Fallopian tube (tissue), 1 donor: ENCODE measurements around a stretch of chr12.

- PRO-cap: no peak
Observed at GRCh38 chr12:91745-92210, 25.2 kb downstream of the IQSEC3 start.

- PRO-cap: no peak
Observed at GRCh38 chr12:106173-106835, 39.7 kb downstream of the IQSEC3 start.

DNA sequence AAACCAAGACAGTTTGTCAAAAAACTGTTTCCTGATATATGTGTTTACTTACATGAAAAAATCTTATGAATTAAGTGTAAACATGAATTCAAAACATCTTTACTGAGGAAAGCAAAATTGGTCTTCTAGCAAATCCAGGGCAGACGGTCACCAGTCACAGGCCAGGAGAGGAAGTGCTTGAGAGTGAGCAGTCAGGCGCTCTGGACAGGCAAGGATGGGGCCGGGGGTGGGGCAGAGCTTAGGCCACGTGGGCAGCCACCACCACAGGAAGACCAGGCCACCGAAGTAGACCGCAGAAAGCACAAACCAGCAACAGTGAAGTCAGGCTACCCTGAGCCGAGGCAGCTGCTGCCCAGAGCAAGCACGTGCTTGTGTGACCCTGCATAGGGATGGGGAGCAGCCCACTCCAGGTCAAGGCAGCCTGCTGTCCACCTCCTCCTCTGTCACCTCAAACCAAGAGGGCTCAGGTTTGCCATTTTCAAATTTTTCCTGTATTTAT lies 33.5 kb downstream of the SLC6A12 start:
- PRO-cap: no peak

DNA sequence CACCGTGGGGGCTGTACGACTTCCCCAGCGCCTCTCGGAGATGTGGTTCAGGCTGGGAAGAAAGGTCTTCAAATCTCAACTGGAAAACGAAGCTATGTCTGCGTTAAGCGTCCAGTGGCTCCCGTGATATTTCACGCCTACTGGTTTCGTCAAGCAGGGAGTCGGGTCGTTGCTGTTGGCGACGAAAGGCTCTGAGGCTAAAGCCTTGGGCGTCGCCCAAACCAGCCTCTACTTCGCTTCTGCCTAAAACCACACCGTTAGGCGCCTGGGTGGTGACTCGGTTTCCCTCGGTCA lies 342 bp upstream of the B4GALNT3 start:
- PRO-cap: bidirectional peak, plus-strand start at position 209 of the sequence, minus-strand start at position 130 of the sequence

DNA sequence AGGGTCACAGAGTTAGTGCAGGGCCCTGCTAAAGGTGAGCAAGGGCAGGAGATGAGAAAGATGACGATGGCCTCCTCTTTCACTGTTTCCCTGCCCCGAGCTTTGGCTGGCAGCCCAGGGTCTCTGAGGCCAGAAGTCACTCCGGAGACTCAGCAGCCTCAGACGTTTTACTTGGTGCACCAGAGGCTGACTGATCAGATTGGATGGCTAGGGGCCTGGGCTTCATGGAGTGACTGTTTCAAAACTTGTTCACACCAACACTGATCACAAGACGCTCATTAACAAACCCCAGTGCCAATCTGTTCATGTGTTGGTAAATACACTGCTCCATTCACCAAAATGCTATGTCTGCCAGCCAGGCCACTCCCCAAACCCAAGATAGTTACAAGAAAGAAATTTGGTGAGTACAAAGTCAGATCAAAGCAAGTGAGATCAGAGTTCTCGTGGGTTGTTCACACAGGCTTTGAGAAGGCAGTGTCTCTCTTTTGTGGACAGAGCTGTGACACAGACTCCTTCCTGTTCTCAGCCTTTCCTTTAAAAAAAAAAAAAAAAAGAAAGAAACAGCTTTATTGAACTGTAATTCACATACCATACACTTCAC lies 79.4 kb downstream of the B4GALNT3 start:
- PRO-cap: no peak

- PRO-cap: no peak
Observed at GRCh38 chr12:542691-543426, 83.1 kb downstream of the B4GALNT3 start.

GRCh38 chr12:545394-546237 lies 85.9 kb downstream of the B4GALNT3 start:
- PRO-cap: no peak

DNA sequence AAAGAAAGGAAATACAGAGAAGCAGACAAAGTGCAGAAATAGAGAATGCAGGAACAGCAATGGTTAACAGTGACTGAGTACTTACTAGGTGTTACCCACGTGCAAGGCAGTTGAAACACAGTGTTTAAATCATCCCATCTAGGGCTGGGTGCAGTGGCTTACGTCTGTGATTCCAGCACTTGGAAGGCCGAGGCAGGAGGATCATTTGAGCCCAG lies 21.2 kb upstream of the NINJ2 start:
- PRO-cap: no peak

DNA sequence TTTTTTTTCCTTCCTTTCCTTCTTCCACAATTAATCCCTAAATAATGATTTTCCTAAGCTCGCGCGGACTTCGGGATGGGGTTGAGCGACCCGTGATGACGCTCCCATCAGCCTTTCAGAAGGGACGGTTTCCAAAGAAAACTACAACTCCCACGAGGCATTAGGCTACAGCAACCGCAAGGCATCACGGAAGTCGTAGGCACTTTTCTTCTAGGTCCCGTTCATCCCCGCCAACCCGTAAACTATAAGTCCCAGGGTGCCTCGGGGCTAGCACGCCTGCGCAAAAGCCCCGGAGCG lies 214 bp upstream of the WNK1 start:
- PRO-cap: bidirectional peak, plus-strand start outside the sequence, minus-strand start at position 116 of the sequence

GRCh38 chr12:754810-755483 lies 2.6 kb downstream of the WNK1 start:
- PRO-cap: no peak

GRCh38 chr12:818137-818571 lies 65.8 kb downstream of the WNK1 start:
- PRO-cap: no peak

- PRO-cap: bidirectional peak, plus-strand start at chr12:991597, minus-strand start at chr12:991393
Observed at GRCh38 chr12:991463-992167, 592 bp downstream of the ERC1 start.

GRCh38 chr12:1318415-1319181 lies 275.8 kb downstream of the FBXL14 start:
- PRO-cap: unidirectional peak, plus-strand start at chr12:1318687; unidirectional peak, plus-strand start at chr12:1318813; bidirectional peak, plus-strand start at chr12:1318845, minus-strand start at chr12:1318851

DNA sequence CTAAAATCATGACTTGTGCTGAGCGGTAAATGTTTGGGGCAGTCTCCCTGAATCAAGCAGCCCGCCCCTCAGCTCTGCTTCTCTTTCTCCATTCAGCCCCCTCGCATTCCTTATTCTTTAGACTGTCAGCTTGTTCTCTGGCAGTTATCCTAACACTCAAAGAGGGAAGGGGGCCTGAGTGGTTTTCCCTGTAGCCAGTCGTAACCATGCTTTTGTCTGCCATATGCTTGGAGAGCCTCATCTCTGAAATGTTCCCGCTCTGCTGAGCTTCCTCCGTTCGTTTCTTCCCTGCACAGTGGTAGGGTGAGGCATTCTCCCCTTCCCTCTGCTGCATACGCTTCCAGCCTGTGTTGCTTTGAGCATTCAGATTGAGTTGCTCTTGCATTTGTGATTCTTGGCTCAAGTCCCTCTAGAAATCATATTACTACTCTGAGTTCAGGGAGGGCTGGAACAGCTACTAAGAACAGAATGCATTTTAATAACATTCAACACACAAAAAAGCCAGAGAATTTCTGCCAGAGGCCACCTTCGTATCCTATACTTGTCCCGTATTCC lies 119.7 kb downstream of the FBXL14 start:
- PRO-cap: no peak

DNA sequence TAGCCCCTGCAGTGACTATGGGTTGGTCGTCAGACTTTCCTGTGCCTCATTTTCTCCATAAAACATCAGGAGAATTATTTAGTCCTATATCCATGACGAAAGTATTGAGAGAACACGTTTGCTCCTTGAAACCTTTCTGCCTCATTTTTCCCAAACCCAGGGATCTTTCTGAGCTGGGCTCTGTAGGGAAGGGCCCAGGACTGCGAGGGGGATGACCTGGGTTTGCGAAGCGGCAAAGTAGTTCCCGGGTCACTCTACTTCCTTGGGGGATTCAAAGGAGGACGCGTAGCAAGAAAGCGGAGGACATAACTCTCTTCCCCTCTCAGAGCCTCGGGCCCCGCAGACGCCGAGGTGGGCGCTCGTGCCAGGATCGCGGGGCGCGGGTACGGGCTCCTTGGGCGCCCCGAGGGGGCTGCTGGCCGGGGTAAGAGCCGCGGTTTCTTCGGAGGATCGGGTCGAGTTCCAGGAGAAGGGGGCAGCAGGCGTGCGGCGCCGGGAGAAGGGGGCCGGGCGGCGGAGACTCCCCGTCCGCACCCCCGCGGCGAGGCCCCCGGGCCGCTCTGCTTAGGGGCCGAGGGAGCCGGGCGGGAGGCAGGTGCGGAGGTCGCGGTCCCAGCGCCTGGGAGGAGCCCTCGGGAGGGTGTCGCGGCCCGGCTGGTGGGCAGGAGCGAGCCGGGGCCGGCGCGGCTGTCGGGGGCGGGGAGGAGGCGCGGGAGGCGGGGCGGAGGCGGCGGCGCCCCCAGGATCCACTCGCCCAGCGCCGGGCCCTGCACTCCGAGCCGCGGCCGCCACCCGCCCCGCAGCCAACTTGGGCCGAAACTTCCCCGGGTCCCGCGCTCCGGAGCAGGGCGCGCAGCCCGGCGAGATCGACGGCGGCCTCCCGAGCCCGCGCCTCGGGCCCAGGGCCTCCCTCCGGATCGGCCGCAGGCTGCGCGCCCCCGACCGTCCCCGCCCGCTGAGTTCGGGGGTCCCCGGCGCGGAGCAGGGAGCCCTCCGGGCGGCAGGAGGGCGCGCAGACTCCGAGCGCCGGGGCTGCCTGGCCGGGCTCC lies 64.5 kb downstream of the FBXL14 start:
- PRO-cap: unidirectional peak, plus-strand start at position 342 of the sequence; bidirectional peak, plus-strand start at position 772 of the sequence, minus-strand start at position 656 of the sequence

DNA sequence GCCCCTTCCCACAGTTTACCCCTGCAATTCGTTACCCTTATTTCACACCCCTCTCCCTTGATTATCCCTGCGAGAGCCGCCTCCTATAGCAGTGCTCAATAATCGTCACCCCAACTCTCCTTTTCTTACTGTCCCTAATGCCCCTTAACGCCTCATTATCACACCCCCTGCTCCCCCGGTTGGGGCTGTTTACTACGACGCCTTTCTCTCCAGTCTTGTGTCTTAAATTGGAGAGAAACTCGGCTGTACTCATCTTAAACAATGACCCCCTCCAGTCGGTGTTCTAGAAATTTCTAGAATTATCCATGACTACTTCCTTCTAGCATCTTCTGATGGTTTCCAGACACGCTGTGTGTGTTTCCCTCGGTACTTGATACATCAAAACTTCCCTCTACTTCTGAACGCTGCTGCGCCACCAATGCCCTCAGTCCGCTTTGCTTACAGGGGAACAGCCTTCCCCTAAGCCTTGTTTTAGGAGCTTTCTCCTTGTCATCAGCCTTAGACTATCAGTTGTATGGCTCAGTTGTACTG lies 785 bp upstream of the FBXL14 start:
- PRO-cap: unidirectional peak, minus-strand start at position 229 of the sequence

GRCh38 chr12:1631143-1631771 lies 2.2 kb downstream of the WNT5B start:
- PRO-cap: no peak

GRCh38 chr12:1993826-1994656 lies 10.2 kb downstream of the DCP1B start:
- PRO-cap: no peak

DNA sequence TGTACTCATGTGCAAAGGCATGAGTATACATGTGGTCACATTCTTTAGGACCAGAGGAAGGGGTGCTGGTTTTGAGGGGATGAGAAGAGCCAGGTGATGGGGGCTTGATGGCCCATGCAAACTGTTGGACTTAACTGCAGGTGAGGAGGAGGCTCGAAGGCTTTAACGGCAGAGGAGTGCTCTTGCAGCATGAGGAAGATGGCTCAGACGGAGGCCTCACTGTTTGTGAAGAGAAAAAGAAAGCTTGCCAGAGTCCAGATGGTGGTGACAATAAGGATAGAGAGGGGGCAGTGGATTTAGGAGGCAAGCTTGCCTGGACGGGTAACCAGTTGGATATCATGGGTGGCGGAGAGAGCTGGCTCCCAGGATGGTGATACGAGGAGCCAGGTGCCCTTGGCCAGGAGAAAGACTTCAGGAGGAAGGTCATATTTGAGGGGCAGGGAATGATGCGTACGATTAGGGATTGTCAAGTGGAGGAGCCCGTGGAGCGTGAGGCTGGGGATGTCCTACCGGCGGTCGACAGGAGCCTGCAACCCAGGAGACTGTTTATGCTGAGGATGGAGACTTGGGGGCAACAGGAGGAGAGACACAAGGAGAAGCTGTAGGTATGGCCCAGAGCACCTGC lies 71.7 kb downstream of the CACNA1C start:
- PRO-cap: no peak

DNA sequence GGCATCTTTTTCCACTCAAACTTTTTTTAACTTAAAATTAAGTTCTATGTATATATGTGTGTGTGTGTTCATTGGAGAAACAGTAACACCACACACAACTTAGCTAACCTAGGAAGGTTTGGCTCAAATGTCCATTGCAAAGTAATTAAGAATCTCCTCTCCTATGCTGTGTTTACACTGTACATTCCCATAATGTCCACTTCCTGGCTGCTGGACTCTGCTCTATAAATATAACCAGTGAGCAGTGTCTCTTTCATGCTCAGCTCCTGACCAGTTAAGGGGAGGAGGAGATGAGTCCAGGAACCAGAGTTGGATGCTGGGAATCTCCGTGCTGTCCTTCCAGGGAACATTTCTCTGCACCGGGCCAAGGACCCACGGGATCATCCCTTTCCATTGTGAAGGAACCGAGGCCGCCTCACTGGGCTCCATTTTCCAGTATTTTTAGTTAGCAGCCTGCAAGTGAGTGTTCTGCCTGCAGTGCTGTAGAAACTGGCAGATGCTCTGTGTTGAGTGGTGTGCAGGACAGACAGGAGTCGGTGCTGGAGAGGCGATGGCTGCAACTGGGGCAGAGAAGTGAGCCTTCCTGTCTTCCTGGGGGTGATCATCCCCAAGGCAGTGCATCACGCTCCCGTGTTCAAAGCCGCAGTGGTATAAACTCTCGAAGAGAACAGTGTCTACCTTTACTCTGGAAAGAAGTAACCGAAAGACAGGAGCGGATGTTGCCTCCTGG lies 195.4 kb downstream of the CACNA1C start:
- PRO-cap: no peak